Airway epithelial cell (primary cell): Measurements from ENCODE around the gene SPATA31C2.

DNA sequence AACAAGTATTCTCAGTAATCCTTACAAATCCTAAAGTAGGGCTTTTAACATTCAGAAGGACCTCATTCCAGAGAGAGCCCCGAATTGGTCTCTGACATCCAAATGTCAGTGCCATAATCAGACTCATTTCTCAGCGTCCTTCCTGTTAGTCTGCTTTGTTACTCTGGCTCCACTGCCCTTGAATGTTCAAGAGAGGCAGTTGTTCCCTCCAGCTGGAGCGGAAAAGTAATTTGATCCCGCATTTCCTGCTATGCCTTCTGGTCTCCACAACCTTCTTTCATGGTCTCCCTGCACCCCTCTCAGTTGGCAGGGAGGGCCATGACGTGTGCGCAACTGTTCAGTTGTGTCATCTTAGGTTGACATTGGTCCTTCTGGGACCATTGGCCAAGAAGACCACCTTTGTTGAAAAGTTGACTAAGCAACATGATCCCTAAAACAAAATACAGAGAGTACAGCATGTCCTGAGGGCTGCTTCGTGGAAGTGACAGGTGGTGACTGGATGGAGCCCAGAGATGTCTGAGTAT, 192.4 kb upstream of the TUT7 start:
- RAMPAGE, long total RNA: no peak

- RAMPAGE, long total RNA: no peak
Measured at GRCh38 chr9:86733808-86734433, 213.4 kb downstream of the GAS1 start.

DNA sequence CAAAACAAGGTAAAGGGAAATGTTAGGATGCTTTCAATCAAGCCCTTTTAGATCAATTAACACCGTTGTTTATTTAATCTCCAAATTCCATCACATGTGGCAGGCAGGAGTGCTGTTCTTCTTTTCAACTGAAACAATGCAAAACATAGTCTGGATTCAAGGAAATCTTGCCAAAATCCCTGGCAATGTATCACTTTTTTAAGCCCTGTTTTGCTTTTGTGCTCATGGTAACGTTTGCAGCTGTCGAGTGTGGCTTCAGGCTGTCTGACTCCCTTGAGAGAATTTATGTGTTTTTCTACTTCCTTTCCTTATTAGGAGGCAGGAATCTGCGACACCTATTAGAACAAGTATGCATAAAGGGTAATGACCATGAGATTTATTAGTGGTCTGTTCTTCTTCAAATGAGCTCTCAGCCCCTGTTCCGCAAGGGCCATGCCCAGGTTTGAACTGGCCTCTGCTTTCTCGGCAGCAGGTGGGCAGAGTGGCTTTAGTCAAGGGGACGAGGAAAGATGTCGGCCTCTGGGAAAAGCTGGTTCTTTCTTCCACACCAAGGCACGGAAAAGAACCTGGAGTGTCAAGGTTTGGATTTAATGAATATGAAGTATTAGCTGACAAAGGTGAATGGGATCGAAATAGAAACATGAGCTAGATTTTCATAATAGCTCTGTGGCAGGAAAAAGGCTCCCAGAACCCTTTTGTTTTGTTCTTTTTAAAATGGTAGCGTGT, 86.9 kb upstream of the GAS1 start:
- RAMPAGE, long total RNA: no peak

GRCh38 chr9:87041771-87042704, 94.7 kb upstream of the GAS1 start:
- RAMPAGE, long total RNA: no peak

DNA sequence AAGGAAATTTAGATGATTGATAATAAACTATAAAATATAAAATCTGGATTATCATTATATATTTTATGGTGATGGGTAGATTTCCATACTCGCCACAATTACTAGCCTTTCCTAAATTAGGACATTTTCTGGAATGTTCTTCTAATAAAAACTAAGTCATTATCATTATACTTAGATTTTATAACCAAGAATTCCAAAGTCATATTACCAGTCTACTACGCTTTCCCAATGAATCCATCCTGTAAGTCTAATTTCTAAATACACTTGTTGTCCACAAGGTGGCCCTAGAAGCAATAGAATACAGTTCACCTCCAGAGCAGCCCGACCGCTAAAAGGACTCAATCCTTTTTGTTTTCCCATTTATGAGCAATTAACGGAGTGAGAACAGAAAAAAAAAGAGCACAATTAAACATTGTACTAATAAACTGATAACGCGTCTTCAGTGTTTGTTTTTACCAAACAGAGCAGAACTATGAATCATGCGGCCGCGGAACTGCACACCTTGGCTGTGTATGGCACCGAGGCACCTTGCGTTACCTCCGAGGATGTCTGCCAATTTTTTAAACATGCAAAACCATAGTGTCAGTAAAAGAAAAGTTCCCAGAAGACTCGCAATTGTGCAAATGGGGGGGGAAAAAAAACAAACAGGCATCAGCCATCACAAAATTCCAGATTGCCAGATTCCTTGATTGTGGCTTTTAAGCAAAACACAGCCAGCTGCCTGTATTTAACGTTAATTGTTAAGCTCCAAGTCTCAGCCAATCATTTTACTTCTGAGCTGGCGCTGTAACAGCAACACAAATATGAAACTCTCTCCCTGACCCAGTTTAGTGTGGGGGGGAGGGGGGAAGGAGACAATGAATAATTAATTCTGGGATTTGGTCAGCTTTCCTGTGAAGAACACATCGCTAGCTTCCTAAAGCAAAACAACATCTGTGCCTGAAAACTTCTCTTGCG, 160.6 kb upstream of the DAPK1 start:
- RAMPAGE, long total RNA: no peak

DNA sequence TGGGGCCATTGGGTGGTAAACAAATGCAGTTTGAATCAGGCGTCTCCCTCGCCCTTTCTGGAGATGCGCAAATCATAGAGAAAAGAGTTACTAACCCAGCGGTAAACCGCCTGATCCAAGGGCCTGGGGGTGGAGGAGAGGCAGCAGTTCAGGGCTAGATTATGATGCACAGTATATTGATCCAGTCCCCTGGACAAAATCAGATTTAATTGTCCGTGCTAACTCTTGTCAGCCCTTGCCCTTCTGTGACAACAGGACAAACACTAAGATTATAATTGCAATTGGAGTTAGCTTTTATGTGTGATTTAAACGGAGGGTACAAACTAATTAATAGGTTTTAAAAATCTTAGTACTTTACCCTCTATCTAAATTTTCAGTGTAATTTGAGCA, 1.5 kb downstream of the DAPK1 start:
- RAMPAGE, long total RNA: no peak

DNA sequence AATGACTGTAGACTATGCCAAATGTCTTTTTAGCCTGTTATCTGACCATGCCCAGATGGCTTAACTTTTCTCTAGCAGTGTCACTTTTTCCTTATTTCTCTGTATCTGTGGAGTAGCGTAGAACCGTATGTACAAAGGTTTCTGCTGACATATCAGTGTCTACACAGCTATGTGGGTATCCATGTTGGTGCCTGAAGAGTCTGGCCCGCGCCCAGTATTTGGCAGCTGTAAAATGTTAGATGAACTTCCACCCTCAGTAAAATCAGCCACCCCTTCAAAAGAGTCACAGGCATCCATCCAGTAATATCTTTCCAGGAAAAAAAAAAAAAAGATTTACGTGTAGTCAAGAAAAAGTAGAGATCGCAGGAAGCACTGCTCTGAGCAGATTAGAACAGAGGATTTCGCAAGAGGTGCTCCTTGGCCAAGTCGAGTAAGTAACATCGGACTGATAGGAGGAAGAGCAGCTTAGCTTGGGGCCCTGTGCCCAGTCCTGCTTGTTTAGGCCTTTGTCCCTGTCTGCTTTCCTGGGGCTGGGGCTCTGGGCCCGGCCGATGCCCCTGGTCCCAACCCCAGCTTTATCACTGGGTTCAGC, 21.0 kb downstream of the DAPK1 start:
- RAMPAGE, long total RNA: no peak

DNA sequence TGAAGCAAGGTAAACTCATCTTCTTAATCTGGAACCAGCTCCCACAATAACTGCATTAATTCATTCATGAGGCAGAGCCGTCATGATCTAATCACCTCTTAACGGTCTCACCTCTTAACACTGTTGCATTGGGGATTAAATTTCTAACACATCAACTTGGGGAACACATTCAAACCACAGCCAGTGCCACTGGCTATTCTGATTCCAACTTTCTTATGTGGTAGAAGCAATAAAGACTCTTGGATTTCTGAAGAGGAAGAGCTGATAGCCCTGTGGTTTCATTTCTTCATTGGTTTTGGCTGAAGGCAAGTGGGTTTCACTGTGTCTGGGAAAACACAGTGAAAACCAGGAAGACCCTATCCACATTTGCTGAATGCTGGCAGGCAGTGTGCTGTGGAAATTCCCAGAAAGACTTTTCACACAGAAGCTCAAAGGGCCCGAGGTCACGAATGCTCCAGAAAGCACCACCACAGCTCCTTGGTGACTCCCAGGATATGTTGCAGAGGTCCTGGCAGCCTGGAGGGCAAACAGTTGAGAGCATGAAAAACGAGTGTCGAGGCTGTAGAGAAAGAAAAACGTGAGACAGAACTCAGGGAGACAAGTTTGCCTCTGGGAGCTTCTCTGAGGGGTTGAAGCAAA, 67.1 kb downstream of the DAPK1 start:
- RAMPAGE, long total RNA: no peak

- RAMPAGE, long total RNA: no peak
Measured at GRCh38 chr9:87751309-87751779, 25.4 kb downstream of the CTSL start.

GRCh38 chr9:88138181-88138644, at the start of gene SPATA31C2:
Gene SPATA31C2 (minus strand): TSS chr9:88138475.
- RAMPAGE, long total RNA: no peak

DNA sequence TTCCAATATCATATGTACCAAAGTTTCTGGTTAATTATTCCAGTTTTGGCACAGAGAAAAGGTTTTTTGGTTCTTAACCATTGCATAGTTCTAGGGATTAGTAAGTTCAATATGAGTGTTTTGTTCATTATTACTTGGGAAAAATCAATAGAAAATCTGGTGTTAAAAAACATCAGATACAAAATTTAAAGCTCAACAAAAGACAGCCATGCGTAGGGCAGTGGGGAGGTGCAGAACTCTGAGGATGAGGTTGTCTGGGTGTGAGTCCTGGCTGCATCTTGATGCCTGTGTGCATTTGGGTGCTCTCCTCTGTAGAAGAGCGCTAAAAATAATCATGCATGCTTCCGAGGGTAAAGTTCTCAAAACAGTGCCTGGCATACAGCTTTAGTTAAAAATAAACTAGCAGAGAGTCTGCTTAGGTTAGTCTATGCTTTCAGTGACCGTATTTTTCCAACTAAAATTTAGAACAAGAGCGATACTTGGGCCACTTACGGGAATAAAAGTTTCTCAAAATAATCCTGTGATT, 55.4 kb upstream of the SPATA31C2 start:
- RAMPAGE, long total RNA: no peak

DNA sequence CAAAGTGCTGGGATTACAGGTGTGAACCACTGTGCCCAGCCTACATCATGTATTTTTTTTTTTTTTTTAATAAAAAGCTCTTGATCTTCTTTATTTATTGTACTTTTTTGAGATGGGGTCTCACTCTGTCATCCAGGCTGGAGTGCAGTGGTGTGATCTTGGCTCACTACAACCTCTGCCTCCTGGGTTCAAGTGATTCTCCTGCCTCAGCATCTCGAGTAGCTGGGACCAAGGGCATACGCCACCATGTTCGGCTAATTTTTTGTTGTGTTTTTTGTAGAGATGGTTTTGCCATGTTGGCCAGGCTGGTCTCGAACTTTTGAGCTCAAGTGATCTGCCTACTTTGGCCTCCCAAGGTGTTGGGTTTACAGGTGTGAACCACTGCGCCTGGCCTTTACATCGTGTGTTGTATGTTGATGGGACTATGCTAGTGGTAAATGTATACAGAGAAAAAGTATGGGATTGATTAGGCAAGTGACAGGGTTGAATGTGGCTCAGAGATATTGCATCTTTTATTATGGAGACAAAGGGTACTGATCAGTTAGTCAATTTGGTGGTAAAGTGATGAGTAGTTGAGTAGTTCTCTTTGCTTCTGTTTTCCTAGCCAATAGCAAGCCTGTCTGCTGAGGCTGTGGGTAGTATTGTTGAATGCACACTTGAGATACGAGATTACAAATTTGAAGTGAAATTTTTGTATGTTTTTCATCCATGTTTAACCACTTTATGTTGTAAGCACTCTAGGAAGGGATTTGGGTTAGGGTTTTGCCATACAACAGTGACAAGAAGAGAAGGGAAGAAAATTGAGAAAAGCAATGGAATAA, 35.6 kb downstream of the SPIN1 start:
- RAMPAGE, long total RNA: no peak

- RAMPAGE, long total RNA: no peak
Measured at GRCh38 chr9:88990546-88991038, 676 bp upstream of the S1PR3 start.

DNA sequence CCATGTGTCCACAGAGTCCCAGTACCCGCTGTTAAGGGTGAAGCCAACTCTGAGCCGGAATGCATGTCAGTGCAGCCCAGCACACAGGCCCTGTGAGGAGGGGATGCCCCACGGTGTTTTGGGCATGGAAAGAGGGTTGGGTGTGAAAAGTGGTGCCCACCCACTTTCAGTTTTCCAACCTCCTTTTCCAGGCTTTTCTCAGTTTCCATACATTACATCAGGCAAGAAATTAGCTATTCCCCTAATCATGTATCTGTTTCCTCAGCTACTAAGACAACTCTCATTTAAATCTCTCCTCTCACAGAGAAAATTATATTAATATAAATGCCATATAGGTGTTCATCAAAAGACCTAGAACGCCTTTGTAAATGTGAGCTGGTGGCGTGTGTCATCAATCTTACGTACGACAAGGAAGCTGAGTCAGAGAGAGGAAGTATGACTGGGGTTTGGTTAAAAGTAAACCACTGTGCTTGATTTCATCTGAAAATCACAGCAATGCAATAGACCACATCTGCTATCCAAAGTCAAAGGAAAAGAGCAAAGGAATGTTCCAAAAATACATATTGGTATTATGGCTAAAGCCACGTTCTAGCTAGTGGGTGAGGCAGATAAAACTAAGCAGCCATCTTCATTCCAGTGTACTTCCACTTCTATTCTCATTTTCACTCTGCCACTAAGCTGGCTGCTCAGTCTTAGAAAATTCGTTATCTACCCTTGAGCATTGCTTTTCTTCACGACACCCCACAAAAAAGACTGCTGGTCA, 24.1 kb downstream of the SHC3 start:
- RAMPAGE, long total RNA: no peak

DNA sequence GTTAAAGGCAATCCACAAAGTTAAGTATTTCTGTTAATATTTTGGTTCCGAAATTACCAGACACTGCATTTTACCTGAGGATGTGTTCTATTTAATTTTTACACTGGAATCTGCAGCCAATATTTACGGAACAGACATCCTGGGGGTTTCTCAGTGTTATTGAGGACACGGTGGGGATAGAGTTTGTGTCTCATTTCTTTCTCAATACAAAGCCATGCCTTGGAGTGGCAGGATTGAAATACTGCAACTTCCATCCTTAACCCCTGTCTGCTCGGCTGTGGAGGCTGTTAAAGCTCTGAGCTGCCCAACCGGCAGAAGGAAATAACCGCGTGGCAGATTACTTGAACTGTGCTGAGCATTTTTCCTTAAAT, 1.8 kb downstream of the SHC3 start:
- RAMPAGE, long total RNA: no peak

DNA sequence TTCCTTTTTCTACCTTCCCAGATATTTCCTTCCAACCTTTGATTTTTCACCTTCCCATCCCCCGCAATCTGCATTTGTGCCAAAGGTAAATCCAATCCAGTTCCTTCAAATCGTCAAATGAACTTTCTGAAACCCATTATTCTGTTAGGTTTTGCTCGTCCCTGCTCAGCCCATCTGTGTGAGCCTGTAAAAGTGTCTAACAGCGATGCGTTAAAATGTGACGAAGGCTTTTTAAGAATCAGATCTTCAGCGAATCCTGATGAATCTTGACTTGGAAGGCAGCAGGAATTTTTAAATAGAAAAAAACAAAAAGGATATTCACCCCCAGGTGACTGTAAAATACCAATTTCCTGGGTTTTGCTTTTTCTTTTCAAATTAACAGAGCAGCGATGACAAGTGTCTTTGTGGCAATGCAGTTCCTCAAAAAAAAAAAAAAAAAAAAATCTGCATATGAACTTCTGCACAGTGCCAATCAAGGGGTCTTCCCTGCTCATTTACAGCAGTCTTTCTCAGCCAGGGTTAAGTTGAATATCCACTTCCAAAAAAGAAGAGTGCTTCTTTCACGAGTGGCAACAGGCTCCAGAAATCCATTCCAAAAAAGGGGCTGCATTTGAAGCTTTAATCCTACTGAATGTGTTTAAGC, 419 bp upstream of the SHC3 start:
- RAMPAGE, long total RNA: no peak

DNA sequence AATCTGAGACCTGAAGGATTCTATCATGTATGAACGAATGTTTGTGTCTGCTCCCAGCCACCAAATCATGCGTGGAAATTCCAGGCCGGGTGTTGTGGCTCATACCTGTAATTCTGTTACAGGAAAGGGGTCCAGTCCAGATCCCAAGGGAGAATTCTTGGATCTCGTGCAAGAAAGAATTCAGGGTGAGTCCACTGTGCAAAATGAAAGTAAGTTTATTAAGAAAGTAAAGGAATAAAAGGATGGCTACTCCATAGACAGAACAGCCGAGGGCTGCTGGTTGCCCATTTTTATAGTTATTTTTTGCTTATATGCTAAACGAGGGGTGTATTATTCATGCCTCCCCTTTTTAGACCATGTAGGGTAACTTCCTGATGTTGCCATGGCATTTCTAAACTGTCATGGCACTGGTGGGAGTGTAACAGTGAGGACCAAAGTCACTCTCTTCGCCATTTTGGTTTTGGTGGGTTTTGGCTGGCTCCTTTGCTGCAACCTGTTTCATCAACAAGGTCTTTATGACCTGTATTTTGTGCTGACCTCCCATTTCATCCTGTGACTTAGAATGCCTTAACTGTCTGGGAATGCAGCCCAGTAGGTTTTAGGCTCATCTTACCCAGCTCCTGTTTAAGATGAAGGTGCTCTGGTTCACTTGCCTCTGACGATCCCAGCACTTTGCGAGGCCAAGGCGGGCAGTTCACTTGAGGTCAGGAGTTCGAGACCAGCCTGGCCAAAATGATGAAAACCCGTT, 2.1 kb upstream of the CKS2 start:
- RAMPAGE, long total RNA: no peak

- RAMPAGE, long total RNA: no peak
Measured at GRCh38 chr9:89316989-89317690, 1.2 kb upstream of the SECISBP2 start.

DNA sequence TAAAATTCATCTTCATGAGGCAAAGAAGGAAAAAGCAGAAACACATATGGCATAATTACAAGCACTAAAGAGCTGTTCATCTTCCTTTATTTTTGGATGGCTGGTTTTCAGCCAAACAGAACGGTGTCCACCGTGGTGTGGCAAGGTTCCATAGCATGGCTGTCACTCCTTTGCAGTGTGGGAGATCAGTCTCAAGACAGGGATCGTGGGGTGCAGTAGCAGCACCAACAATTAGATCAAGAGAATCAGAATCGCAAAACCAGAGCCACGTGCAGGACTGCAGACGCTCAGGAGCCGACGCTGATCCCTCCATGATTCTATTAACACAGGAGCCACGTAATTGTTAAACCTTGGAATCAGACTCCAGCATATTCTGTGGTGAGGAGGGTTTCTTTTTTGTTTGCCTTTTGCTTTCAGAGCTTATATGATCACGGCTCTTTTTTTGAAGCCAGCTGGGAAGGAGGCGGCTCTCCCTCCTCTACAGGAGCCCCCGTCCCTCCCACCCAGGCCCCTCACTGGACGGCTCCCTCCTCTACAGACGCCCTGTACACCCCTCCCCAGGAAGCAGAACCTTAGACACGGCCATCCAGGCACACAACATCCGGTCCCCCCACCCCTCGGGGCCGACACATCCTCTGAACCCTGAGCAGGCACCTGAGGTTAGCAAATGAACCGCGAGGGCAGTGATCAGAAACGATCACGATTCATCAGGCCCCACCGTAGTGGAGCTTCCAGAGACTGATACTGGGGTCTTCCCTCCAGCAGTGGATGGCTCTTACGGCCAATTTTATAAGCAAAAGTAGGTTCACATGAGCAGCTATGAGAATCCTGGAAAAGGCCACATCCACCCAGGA, 79.2 kb downstream of the SEMA4D start:
- RAMPAGE, long total RNA: no peak

GRCh38 chr9:89444179-89444676, 53.7 kb downstream of the SEMA4D start:
- RAMPAGE, long total RNA: no peak